Pericardium fibroblast (primary cell): ENCODE measurements around a stretch of chr21.

DNA sequence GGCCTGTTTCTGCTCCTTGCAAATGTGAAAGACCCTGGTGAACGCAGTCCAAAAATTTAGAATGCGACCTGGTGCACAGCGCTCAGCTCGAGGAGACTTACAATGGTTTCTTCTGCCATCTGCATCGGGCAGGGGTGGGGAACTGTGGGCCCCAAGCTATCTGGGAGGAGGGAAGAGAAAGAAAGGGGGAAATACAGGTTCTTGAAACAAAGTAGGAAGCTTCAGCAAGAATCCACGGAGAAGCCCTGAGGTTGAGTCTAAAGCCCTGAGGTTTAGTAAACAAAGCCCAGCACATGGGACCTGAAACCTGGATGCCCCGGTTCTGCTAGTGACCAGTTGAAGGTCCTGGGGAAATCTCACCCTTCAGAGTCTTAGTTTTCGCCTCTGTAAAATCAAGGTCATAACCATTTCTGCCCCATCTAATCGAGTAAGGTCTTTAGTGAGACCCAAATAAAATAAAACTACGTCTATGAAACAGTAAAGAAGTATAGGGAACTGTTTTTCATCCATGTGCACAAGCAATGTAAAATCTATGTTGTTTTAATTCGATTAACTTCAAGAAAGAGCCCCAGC, 129.7 kb downstream of the MRPS6 start:
- RAMPAGE, long total RNA: no peak

DNA sequence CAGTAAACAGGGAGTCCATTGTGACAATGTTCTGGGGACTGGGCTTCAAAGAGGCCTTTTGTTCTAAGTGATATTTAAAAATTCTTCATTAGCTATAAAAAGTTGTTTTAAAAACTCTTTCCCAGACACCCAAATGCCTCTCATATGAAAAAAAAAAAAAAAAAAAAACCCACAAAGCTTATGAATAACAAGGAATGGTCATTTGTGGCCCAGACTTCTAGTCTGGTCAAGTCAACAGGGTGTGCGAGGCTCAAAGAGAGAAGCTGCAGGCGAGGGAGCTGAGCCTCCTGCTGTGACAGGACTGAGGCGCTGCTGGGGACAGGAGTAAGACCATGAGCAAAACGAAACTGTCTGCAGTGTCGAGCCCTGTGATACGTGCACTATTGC, 30.5 kb upstream of the KCNE2 start:
- RAMPAGE, long total RNA: no peak

DNA sequence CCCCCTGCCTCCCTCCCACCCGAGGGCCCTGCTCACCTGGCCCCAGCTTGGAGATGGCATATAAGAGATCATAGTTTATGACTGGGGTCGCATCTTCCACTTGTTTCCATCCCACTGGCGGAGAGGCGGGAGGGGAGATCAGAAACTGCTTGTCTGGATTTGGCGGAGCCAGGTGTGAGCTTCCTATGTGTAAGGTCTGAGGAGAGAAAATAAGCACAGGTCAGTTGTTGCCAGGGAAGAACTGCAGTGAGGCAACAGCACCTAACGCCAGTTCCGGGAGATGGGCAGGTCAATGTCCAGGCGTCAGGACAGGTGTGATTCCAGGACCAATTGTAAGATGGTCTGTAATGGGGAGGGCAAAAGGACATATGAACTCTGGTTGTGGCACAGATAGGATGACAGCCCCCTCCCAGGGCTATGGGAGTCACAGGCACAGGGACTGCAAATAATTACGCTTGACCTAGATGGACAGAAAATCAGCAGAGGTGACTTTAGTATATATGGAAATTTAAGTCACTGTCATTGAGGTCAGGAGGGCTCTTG, 9.5 kb upstream of the KCNE1 start:
- RAMPAGE, long total RNA: no peak

DNA sequence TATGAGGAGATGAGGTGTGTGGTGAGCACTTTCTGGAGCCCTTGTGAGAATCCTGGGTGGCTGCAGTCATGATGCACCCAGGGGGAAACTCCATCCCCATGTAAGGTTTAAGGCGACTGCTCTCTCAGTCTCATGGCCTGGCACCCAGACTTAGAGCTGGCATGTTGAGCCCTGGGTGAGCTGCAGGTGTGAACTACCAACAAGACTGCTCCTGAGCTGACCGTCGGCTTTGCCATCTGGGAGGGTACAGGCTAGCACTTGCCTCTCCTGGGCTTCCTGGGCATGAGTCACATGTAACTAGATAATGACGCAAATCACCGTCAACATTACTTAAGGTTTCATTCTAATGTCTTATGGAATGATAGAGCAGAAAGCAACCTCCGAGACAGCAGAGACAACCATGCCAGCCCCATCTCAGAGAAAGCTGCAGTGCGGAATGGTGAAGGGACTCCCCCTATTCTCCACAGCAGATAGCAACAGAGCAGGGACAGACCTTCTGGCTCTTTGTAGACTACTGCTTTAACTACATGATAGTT, 144.7 kb downstream of the CLIC6 start:
- RAMPAGE, long total RNA: no peak

DNA sequence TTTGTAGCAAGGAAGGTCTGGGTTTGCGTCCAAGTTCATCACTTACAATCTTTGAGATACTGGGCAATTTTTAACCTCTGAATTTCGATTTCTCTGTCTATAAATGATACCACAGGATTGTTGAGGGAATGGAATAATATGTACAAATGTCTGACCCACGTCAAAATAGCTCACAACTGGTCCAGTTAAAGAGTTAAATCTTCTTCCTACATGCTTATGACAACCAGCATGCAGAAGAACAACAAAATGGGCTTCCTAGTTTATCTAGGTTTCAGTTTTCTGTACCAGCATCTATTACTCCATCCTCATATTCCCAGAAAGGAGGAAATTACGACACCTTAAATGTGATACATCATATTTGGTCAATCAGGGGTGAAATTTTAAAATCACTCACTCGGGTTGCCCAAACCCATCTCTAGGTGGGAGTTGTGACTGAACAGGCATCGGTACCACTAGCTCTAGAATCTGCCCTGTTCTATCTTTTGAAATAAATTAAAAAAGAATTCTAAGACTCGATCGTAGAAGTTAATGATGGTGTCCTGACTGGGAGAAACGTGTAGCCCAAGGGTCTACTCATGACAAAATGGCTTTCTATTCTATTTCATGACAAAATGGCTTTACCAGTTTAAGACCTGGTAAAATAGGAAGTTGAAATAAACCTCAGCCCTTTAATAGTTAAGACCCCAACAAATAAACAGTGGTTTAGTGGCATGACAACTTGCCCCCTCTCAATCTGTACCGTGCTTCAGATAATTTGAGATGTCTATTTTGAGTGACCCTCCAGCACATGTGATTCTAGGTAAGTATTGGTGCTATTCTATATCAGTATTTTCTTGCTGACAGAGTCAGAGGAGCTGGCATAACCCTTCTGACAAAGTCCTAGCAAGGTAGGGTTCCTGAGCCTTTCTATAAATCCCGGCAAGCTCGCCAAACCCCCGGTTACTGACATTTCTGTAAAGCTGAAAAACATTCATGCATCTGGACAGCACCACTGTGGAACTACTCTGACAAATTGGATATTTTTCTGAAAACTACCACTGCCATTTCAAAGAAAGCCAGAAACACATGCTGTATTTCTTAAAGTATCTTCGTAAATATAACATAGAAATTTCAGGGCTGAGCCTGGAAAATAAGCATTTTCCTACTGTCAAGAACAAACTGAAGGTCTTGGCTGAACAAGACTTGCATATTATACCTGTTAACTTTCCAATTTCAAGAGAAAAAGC, 162.2 kb downstream of the CLIC6 start:
- RAMPAGE, long total RNA: no peak

- RAMPAGE, long total RNA: no peak
These were observed 158.2 kb downstream of the RUNX1 start for GRCh38 chr21:34890554-34891665.

- RAMPAGE, long total RNA: no peak
These were observed 23.8 kb upstream of the RUNX1 start for GRCh38 chr21:35072789-35073440.

GRCh38 chr21:35190475-35190901, 141.4 kb upstream of the RUNX1 start:
- RAMPAGE, long total RNA: no peak

DNA sequence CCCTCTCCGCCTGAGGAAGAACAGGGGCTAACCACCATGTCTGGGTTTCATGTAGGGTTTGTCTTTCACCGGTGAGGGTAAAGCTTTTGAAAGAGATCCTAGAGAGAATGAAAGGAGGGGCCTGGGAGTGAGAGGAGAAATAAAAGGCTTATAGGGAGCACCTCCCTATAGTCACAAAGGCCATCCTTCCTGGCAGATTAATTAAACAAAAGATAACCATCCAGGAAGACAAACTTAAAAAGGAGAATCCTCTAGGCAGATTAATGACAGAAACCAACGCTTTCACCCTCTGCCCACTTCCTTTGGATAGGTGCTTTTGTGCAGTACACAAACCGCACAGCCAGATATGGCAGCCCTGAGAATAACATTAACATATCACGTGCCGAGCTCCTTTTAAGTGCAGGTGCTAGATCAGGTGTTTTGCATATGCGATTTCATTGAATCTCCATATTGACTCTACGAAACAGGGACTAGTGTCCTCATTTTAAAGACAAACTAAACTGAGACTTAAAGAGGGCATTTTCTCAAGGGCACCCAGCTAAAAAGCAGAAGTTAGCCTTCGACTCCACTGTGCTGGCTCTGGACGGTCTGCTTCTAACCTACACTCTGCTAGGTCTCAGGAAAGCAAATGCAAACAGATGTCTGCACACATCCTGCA, 178.1 kb upstream of the RUNX1 start:
- RAMPAGE, long total RNA: no peak

GRCh38 chr21:35257288-35257810, 208.2 kb upstream of the RUNX1 start:
- RAMPAGE, long total RNA: no peak

DNA sequence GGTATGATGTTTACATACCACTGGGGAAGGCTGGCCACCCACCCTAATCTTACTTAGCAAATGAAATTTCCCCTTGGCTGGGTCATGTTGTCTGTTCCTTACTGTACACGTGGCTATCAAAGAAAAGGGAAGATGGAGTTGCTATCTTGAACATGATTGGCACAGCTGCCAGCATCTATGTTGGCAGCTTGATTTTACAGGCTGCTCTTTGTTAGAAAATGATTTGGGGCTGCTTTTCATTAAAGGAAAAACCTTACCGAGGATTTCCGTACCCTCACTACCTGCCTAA, 96.3 kb downstream of the SETD4 start:
- RAMPAGE, long total RNA: no peak

GRCh38 chr21:36070819-36071498, 1.1 kb downstream of the CBR1 start:
- RAMPAGE, long total RNA: no peak

- RAMPAGE, long total RNA: no peak
These were observed 2.9 kb downstream of the DOP1B start for GRCh38 chr21:36159428-36159986.

DNA sequence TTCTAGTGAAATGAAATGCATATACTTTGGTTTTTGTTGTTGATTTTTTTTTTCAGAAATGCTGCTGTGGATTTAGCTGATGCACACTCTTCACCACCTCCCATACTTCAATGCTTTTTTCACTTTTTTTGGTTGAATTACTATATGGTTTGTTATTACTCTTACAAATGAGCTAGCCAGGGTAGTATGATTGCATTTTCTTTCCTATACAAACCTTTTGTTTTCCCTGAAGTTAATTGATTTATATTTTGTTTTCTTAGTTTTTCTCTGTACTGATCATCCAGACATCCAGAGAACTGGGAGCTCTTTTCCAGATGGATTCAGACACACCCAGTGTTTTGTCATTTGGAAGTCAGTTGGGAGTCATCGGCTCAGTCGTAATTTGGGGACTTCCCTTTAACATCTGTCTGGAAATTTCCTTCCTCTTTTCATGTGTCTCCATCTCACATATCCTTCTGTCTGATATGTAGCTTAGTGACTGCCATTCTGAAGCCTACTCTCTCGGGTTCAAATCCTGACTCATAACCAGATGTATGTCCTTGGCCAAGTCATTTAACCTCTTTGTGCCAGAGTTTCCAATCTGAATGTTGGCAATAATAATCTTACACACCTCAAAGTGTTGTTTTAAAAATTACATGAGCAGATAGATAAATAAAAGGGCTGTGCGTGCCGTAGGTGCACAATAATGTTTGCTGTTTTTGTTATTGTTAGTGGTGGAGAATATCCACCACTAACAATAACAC, 2.9 kb downstream of the MORC3 start:
- RAMPAGE, long total RNA: no peak

GRCh38 chr21:36370918-36371378, 14.2 kb upstream of the CHAF1B start:
- RAMPAGE, long total RNA: no peak

- RAMPAGE, long total RNA: no peak
These were observed 36.9 kb upstream of the SIM2 start for GRCh38 chr21:36662071-36662338.

GRCh38 chr21:36692553-36693431, 6.1 kb upstream of the SIM2 start:
- RAMPAGE, long total RNA: no peak

DNA sequence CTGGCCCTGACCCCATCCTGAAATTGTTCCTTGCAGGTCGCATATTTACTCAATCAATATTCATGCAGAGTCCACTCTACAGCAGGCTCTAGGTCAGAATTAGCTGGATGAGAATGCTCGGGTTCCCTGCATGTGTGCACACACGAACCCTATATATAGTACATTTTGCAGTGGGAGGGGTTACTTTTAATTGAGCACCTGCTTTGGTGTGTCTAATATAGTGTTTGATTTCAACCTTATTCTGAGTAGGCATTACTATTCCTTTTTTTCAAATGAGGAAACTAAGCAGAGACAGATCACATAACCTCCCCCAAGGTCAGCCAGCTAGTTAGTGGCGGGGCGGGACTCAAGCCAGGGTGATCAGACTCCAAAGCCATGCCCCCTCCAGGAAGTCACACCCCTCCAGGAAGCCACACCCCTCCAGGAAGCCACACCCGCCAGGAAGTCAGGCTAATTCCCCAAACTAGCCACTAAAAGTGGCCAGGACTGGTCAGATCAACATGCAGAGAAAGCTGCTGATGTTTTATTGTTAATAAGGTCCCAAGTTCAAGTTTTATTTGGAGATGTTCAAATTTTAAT, 106.4 kb downstream of the HLCS start:
- RAMPAGE, long total RNA: no peak

DNA sequence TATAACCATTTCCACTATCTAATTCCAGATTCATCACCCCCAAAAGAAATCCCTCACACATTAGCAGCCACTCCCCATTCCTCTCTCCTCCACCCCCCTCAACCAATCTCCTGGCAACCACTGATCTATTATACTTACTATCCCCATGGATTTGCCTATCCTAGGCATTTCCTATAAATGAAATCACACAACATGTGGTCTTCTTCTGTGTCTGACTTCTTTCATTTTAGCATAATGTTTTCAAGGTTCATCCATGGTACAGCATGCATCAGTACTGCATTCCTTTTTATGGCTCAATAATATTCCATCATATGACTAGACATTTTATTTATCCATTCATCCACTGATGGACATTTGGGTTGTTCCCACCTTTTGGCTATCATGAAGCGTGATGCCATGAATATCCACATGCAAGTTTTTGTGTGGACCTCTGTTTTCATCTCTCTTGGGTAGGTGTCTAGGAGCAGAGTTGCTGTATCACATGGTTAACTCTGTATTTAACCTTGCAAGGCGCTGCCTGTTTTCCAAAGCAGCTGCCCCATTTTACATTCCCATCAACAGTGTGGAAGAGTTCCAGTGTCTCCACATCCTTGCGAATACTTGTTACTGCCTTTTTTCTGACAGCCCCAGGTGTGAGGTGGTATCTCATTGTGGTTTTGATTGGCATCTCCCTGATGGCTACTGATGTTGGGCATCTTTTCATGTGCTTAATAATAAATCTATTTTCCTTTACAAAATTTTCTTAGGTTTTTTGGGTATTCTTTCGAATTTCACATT, 104.4 kb downstream of the HLCS start:
- RAMPAGE, long total RNA: no peak

GRCh38 chr21:36989473-36990653, 16.6 kb upstream of the RIPPLY3 start:
- RAMPAGE, long total RNA: no peak